Placental pericyte (primary cell): ENCODE data around the gene C10orf67.

DNA sequence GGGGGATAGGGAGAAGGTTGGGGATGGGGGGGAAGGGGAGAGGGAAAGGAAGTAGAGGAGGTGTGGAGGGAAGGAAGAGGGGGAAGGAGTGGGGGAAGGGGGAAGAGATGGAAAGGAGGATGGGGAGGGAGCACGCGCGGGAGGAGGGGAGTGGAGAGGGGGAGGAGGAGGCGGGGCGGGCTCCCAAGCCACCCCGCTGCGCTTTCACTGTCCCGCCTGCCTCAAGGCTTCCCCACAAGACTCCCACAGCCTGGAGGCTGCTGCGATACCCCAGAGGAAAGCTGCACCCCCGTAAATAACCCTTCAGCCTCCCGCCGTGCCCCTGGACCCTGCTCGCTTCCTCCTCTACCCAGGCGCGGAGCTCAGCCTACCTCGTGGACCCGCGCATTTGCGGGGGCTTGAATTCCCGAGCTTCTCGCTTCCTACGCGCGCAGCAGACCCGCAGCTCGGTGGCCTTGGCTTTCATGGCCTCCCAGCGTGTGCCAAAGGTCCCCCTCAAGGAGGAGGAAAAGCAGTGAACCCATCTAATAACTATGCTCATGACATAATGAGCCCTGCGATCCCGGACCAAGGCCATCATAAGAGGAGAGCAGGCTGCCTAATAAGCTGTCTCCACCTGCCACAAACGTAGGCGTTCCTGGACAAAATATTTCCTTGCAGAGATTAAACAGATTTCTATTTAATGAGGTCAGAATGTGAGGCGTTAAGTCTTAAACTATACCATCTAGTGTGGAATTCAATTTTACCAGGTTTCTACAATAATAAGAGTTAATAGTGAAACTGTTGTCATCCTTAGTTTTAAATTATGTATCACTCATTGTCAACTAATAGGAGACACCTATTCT, at the start of gene C10orf67:
Gene C10orf67, minus strand, starts transcription at position 600 of the 845 bp plus-strand sequence.
- CAGE, long polyA plus RNA, result no peak

DNA sequence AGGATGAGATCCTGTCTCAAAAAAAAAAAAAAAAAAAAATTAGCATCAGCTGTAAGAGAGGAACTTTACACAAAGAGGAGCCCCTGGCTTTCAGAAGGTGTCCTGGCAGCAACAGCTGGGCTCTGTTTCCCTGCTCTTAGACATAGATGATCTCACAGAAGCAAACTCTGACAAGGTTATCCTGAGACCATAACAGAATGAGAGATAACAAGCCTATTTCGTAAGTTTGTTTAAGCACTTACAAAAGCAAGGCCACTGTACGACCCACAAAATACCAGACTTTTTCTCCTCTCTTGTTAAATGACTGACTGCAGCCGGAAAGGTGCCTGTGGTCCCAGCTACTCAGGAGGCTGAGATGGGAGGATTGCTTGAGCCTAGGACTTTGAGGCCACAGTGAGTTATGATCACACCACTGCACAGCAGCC, 33.3 kb upstream of the OTUD1 start:
- CAGE, long polyA plus RNA, result no peak

GRCh38 chr10:23512328-23512883, 73.5 kb downstream of the OTUD1 start:
- CAGE, long polyA plus RNA, result no peak

- CAGE, long polyA plus RNA, result no peak
Measured at GRCh38 chr10:23693304-23693822, 254.5 kb downstream of the OTUD1 start.

- CAGE, long polyA plus RNA, result no peak
Measured at GRCh38 chr10:24118003-24118925, 90.7 kb upstream of the KIAA1217 start.

DNA sequence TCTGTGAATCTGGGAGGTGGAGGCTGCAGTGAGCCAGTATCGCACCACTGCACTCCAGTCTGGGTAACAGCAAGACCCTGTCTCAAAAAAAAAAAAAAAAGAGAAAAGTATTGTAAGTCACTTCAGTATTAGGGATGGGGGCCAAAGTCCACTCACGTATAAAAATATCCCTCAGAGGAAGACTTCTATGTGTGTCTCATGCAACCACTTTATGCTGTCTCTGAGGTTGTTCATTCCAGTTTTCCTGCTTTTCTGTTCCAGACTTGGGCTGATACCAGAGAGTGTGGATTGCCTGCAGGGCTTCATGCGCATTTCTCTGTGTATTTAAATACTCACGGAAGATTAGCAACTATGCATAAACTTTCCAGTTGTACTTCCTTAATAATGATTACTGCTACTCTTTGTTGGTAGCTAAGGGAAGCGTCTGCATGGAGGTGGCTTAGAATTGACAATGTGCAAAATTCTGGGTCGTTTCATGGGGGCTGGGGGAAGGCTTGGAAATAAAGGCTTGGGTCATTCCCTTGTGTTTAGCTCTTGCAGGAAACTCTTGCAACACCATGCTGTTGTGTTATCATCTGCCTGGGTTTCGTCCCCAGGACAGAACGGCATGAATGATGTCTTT, 54.0 kb downstream of the KIAA1217 start:
- CAGE, long polyA plus RNA, result no peak

GRCh38 chr10:24417032-24417365, 208.1 kb downstream of the KIAA1217 start:
- CAGE, long polyA plus RNA, result no peak

- CAGE, long polyA plus RNA, result no peak
Measured at GRCh38 chr10:24468080-24468912, 255.4 kb downstream of the ARHGAP21 start.

DNA sequence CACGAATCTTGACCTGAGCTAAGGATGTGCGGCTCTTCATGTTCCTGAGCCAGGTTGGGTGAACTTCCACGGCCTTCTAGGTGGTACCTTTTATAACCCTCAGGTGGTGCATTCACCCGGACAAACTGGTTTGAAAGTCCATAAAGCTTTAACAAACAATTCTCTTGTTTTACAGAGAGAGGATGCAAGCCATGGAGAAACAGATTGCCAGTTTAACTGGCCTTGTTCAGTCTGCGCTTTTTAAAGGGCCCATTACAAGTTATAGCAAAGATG, 229.4 kb downstream of the ARHGAP21 start:
- CAGE, long polyA plus RNA, result no peak

DNA sequence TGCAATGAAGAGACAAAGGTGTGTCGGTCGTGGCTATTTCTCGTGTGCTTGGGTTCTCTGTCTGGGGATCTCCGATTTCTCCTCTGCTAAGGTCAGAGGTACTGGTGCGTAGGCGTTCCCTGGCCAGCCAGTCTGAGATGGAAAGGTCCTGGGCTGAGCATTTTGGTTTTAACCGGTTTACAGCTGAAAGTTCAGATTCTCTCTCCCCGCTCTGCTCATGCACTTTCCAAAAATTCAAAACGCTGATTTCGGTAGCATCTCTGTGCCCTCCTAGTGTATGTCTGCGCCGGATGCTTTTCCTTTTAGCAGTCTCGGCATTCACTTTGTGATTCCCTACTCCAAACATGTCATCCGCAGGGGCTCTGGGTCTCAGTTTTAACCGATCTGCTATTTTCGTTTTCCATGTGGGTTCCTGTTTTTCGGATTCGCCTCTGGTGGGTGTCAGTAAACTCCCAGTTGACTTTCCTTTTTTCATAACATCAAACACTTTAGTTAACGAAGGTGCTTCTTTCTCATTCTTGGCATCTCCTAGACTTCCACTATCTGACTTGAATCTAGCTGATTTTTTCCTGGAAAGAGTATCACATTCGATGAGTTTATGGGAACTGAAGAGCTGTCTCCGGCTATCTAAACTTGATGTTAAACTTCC, 139.0 kb downstream of the ARHGAP21 start:
- CAGE, long polyA plus RNA, result no peak

DNA sequence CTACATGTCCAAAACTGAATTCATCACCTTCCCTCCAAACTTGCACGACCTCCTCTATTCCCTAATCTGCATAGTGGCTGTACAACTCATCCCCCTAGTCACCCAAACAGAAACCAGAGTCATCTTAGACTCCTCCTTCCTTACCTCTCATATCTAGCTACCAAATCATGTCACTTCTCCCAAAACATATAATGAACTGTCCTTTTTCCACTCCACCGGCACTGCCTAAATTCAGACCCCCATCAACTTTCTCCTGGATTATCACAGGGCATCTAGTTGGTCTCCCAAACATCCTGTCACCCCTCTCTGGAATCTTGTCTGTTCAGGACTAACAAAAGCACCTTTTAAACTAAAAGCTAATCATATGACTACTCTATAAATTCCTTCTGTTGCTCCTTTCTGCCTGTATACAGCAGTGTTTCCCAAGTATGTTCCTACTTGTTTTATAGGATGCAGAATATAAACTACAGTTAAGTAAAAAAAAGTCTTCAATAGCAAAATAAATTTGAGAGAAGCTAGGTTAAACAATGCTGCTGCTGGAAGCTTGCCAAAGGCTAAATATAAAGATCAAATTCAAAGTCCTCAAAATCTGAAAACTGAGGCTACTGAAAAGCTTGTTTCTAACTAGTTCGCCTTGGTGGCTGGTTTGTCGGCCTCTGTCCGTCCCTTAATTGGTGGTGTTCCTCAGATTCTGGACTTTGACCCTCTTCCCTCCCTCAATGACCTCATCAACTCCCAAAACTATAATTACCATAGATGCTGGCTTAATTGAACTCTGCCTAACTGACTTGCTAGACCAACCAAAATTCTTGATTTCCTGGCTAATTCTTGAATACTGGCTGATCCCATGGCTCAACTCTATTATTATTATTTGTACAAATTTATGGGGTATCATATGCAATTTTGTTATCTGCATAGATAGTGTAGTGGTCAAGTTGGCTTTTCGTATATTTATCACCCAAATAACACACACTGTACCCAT, 15.8 kb downstream of the ARHGAP21 start:
- CAGE, long polyA plus RNA, result no peak

DNA sequence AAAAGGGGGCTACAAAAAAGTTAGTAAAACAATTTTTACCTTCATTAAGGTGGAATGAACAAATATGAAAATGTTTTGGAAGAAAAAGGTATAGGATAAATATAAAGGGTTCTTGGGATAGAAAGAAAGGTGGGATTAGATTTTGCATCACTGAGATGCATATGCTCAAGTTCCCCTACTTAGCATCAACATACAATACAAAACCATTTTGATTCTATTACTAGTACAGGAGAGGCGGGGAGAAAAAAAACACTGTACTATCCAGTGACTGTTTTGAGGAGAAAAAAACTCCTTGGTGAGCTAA, 66.2 kb upstream of the ARHGAP21 start:
- CAGE, long polyA plus RNA, result no peak

- CAGE, long polyA plus RNA, result no peak
Measured at GRCh38 chr10:24790409-24791186, 66.9 kb upstream of the ARHGAP21 start.

- CAGE, long polyA plus RNA, result no peak
Measured at GRCh38 chr10:24867102-24867833, 85.1 kb downstream of the PRTFDC1 start.

GRCh38 chr10:24901538-24902206, 50.7 kb downstream of the PRTFDC1 start:
- CAGE, long polyA plus RNA, result no peak

DNA sequence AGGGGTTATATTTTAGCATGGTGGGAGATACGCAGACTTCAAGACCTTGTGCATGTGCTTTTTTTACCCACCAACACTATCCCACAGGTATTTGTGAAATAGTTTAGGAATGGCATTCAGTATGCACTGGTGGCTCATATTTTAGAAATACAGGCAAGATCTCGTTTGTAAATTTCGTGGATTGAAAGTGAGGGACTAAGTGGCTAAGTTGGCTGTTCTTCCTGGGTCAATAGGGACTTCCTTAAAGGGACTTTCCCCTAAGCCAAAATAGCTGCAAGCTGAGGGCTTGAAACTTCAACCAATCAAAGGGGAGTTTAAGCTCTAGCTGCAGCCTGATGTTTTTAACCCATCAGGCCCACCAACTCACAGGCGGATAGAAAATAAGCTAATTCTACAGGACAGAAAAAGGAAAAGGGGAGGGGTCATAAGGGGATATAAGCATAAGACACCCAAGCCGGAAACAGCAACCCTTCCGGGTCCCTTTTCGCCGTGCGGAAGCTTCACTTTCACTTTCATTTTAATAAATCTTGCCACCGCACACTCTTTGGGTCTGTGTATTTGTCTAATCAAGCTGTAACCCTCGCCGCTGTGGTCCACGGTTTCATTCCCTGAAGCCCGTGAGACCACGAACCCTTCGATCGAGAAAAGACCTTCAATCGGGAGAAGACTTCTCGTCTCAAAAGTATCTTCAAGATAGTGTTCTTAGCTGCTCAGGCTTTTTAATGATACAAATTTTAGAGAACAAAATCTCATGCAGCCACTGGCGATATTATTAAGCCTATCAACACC, 291.1 kb downstream of the GPR158 start:
- CAGE, long polyA plus RNA, result no peak

DNA sequence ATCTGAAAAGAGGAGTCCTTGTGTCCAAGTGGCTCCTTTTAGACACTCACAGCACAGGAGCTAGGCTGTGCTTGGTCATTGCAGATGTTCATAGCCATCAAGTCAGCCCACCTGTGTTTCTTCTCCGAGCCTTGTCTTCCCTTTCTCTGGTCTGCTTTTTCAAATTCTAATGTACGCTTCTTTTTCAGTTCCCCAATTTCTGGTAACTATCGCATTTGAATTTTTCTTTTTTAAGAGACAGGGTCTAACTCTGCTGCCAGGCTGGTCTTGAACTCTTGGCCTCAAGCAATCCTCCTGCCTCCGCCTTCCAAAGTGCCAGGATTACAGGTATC, 18.9 kb downstream of the APBB1IP start:
- CAGE, long polyA plus RNA, result no peak

DNA sequence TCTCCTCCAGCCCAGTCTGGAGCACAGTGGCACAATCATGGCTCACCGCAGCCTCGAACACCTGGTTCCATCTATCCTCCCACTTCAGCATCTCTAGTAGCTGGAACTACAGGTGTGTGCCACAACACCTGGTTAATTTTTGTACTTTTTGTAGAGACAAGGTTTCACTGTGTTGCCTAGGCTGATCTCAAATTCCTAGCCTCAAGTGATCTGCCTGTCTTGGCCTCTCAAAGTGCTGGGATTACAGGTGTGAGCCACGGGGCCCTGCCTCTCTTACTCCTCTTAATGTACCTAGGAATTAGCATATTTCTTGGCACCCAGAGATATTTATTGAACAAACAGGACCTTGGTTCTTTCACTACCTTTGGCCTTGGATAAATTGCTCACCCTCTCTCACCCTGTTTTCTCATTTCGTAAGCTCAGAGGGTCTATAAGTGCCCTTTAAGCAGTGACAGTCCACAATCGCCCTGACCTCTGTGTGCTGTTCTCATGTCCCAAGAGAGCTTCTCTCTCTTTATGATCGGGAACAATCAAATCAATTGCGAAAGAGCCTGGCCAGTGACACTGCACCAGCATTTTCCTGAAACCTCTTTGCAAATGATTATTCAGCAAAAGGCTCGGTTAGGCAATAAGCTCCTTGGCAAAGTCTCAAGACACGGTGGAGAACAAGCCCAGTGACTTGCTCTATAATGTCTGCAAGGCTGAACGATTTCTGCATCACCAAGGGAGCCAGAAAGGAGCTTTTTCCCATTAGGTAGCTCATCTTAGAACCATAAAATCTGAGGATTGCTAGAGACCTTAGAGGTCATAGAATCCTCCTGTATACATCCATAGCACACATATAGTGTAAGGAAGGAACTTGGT, 117.7 kb downstream of the APBB1IP start:
- CAGE, long polyA plus RNA, result no peak

DNA sequence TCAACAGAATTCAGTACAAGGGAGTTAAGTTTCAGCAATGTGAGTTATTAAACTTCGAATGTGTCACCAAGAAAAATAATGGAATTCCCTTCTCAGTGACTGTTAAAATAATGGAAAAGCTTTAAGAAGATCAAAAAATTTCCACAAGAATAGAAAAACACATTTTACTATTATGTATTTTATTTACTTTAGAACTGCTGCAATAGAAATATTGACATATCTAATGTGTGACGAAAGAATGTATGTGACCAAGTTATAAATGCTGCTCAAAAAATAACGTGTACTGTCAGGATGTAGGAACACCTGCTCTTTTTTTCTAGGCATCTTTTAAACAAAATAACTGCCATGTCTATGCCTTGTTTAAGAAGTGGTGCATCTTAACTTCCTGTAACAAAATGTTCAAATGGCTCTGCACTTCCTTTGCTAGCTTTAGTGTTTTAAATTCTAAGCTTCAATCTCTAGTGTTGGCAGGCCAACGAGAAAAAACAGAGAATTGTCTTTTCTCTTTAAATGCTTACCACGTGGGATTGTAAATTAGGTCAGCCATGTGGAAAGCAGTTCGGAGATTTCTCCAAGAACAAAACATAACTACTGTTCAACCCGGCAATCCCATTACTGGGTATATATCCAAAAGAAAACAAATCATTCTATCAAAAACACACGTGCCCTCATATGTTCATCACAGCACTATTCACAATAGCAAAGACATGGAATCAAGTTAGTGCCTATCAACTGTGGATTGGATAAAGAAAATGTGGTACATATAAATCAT, 14.6 kb upstream of the PDSS1 start:
- CAGE, long polyA plus RNA, result no peak

DNA sequence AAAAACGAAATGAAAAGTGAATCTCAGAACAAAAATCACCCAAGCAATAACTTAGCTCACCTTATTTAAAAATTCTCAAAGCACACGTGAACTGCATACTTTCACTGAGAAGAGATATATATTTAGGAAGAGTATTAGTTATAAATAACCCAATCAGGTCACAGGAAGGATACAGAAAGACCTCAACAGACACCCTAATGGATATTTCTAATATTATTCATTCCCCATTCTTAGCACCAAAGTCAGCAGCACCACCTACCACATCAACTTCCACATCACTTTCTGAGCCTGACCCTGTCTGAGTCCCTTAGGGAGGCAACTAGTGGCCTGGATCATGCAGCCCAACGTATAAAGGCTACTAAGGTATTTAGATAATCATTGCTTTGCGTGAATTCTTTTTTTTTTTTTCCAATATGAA, 2.7 kb downstream of the ABI1 start:
- CAGE, long polyA plus RNA, result no peak